Measurements from ENCODE around the genes TOR3A and TDRD5.

GRCh38 chr1:178058004-178058697 is 35.8 kb upstream of the RASAL2 start:
- RRBS = no CpG with 5 or more reads among the region's 9 CpGs

DNA sequence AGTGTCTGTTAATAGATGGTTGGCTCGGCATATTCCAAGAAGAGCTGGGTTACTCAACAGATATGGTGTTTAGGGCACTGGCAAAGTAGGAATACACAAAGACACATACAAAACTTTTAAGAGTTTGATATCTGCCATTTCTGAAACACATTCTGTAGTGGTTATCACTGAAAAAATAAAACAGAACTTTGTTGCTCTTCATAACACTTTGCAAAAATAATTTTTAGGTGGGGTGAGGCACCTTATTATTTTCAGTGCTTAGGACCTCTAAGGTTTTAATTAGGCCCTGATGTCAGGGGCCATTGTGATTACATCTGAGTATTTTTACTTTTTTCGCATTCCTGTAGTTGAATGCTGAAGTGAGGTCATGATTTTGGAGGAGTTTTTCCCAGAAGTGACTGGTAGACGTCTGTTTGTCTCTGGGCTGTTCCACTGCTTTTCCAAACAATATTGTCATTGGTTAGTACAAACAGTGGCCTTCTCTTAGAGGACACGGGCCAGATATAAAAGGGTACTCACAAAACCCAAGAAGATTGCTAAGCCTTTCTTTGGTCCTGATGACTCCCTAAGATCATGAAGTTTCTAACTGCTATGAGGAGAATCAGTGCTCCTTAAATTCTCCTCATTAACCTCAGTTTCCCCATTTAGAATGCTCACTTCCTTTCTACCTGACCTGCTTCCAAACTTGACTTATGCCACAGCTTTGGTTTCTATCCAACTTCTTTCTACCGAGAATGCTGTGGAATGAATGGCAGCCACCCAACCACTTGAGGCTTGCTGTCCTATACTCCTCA is 7.6 kb upstream of the RASAL2 start:
- RRBS = no CpG with 5 or more reads among the region's 5 CpGs

DNA sequence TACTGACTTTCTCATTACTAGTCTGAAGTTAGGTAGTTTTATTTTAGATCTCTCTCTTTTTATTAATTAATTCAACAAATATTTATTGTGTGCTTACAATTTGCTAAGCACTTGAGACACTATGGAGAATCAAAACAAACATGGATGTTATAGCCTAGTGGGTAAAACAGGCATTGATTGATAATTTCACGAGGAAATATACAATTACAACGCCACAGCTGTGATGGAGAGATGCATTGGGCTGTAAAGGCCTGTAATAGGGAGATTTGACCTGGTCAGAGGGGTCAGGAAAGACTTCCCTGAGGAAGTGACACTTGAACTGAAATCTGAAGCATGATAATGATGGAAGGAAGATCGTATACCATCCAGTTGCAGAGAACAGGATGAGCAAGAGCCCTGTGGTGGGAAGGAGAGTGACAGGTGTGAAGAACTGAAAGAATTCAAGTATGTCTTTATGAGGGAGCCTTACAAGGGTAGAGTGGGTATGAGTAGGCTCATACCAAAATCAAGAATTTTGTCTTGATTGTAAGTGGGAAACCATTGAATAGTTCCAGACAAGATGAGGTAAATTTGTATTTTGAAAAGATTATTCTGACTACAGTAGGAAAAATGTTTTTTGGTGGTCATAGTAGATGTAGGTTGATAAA is 129.3 kb downstream of the RASAL2 start:
- RRBS = no CpG with 5 or more reads among the region's 3 CpGs

- RRBS = no CpG with 5 or more reads among the region's 2 CpGs
These were observed 87.8 kb downstream of the CLEC20A start for GRCh38 chr1:178408950-178409337.

GRCh38 chr1:178465778-178466229 is 31.0 kb downstream of the CLEC20A start:
- RRBS = no CpG with 5 or more reads among the region's 9 CpGs

- RRBS = no CpG with 5 or more reads among the region's 3 CpGs
These were observed 3.1 kb downstream of the CLEC20A start for GRCh38 chr1:178493667-178494053.

DNA sequence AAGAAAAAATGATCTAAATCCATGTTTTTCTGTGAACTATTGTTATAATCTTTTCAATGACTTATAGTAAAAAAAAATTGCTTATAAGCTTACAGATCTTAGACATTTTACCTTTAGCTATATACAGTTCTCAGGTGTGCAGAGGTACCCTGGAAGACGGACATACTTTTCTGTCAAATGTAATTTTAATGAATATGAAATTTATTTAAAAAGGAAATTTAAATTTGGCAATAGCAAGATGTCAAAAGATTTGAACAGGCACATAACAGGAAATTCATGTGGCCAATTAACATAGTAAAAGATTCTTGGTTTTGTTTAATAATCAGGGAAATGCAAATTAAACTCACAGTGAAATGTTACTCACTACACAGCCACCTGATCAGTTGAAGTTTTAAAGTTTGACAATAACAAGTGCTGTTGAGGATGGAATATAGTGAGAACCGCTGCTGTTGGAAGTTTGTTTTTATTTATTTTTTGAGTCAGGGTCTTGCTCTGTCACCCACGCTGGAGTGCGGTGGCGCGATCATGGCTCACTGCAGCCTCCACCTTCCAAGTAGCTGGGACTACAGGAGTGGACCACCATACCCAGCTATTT is 63.9 kb downstream of the TEX35 start:
- RRBS = no CpG with 5 or more reads among the region's 6 CpGs

- RRBS = no CpG with 5 or more reads among the region's 2 CpGs
These were observed 80.4 kb downstream of the TEX35 start for GRCh38 chr1:178593326-178593674.

DNA sequence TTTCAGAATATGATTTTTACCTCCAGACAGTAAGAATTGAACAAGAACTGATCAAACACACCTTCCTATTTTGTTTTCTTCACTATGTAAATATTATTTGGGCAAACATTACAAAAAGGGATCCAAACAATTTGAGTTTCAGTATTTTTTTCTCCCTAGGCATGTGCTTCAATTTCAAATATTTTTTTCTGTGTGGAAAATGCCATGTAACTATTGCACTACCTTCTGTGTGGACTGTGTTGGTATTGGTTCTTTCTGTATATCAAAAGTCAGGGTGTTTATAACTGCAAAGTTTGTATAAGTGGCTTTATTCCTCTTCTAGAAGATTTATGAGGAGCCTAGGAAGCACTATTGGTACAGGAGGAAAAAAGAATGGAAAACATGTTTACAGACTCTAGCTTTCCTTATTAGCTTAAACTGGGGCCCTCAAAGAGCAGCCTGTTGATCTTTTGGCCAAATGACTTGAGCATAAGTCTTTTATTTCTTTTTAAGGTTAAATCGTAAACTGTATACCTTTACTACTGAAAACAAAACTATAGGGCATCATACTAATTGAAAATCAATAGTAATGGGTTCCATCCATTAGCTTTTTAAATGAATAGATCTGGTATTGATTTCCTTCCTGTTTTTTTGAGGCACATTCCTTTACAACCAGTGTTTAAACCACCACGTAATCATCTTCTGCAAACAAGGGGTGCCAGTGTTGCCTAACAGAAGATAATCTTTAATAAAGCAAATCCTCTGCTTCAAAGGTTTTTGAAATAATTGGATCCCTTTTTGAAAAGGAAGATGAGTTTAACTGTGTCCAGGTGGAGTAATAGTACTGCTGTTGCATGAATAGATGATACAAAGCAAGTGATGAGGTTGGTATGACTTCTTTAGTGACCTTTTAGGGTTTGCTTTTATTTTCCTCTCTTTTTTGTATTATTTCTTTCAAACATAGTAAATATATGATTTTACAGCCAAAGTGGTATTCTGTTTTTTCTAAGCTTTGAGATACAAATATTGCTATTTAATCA is 48.6 kb upstream of the ANGPTL1 start:
- RRBS = no CpG with 5 or more reads among the region's 2 CpGs

DNA sequence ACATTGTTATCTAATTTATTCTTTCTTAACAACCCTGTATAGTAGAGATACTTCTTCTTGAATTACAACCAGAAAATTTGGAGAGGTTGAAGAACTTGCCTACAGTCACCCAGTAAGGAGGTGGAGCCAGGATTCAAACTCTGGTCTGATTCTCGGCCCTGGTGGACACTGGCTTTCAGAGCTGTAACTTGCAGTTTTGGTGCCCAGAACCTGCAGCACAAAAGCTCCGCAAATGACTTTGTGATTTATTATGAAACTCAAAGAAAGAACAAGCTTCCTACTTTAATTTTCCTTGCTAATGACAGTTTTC is 62.1 kb upstream of the ANGPTL1 start:
- RRBS = no CpG with 5 or more reads among the region's 2 CpGs

DNA sequence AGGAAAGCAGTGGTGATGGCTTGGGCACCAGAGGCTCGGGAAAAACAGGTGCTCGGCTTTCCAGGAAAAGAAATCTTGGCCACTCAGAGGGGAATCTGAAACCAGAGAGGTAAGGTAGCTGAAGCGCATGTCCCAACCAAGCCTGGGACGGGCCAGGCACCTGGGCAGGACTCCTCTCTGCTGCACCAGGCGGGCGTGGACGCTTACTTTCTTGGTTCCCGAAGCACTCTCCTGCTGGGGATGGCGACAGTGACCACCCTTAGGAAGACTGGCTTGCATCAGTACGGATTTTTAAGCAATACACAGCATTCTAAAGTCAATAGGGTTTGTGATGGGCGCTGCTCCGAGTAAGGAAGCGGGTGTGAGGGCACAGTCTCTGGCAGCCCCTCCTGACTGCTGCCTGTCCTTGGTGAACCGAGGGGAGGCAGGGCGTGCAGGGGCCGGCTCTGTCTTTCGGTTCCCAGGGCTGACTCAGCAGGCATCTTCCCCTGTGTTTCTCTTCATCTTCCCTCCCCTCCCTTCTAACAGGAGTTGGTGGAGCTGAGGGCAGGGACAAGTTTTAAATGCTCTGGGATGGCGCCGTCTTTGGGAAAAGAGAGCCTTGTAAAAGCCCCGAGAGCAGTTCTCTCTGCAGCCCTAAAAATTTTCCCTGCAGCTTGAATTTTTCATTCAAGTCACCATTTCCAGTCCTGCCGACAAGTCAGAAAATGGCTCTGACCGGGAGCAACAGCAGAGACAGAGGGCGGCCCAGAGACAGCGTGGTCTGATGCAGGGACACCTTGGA is 75.0 kb upstream of the ANGPTL1 start:
- RRBS = no CpG with 5 or more reads among the region's 24 CpGs

GRCh38 chr1:178953587-178954073 is 72.1 kb upstream of the FAM20B start:
- RRBS = no CpG with 5 or more reads among the region's 12 CpGs

- RRBS = 1% methylated on average over 27 of the region's 61 CpGs
These were observed at the start of gene TOR3A for GRCh38 chr1:179081086-179082271. Gene TOR3A, plus strand, starts transcription at chr1:179082070.

- RRBS = no CpG with 5 or more reads among the region's 10 CpGs
These were observed 18.3 kb downstream of the TOR3A start for GRCh38 chr1:179099882-179100769.

DNA sequence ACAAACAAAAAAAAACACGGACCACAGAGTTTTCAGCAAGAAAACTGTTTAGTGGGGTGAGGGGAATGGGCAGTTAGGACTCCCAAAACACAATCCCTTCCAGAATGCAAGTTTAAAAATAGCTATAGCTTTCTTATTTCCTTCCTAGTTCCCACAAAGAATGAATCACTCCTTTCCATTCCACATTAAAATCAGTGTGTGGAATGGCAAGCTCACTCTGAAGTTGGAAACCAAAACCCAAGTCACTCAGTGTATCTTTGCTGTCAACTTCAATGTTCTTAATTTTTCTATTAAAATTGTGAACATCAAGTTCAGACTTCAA is 45.3 kb downstream of the TOR3A start:
- RRBS = no CpG with 5 or more reads among the region's 1 CpG

GRCh38 chr1:179142696-179143718 is 61.1 kb downstream of the TOR3A start:
- RRBS = no CpG with 5 or more reads among the region's 4 CpGs

DNA sequence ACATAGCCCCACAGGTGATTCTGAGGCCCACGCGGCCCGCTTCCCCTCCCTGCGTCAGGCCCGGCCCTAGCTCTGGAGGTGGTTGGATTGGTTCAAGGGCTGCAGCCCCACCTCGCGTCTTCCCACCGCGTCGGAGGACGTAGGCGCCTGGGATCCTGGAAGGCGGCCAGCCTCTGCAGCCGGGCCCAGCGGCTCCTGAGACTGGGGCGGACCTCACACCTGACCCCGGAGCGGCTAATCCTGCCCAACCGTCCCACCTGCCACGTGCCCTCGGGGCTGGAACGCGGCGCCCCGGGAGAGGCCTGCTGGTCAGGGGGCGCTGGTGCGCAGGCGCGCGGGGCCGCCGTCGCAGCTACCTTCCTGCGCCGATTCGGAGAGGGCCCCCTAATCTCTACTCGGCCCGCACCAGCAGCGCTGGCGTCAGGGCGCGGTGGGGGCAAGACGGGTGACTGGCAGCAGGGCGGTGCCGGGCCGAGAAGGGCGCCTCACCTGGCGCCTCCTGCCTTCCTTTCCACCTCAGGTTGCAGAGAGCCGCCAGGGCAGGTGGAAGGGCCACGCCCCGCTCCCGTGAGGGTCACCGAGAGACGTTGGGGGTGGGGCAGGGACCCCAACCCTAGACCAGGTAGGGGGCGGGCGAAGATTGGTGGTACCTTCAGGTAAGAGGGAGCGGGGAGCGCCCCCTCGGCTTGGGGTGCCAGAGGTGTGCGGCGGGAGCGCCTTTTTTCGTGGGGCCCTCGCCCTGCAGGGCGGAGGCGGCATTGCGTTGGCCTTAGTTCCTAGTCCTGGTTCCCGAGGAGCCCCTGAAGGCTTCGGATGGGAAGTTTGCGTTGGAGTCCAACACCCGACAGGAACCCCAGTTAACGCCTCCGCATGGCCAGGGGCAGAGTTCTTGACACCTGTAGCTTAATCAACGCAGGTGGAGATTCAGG is at the start of gene TDRD5:
Gene TDRD5, plus strand, starts transcription at position 329 of the 929 bp plus-strand sequence.
- RRBS = 94% methylated on average over 12 of the region's 74 CpGs

DNA sequence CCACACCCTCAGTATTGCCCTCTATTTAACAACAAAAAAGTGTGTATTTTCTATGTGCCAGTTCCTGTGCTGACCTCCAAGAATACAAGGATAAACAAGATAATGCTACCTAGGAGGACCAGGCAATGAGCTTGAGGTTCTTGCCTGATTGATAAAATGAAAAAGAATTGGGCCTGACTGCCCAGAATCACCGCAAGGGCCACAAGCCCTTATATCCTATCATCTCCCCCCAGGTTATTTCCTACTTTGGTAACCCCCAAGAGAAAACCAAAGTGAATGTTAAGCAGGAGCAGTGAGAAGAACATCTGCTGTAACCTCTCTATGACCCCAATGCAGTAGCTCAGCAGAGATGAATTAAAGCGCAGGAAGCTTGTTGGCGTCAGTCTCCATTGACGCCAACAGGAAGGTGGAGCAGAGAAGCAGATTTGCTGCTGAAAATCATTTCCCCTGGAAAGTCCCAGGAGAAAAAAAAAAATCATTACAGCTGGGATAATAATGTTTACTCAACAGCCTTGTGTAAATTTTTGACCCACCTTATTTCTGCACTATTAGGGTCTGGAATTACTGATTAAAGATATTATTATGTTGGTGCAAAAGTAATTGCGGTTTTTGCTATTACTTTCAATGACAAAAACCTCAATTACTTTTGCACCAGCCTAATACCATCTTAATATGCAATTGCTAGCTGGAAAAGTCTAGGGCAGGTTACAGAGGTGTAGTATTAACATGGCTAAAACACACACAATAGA is 33.2 kb upstream of the FAM163A start:
- RRBS = no CpG with 5 or more reads among the region's 5 CpGs

DNA sequence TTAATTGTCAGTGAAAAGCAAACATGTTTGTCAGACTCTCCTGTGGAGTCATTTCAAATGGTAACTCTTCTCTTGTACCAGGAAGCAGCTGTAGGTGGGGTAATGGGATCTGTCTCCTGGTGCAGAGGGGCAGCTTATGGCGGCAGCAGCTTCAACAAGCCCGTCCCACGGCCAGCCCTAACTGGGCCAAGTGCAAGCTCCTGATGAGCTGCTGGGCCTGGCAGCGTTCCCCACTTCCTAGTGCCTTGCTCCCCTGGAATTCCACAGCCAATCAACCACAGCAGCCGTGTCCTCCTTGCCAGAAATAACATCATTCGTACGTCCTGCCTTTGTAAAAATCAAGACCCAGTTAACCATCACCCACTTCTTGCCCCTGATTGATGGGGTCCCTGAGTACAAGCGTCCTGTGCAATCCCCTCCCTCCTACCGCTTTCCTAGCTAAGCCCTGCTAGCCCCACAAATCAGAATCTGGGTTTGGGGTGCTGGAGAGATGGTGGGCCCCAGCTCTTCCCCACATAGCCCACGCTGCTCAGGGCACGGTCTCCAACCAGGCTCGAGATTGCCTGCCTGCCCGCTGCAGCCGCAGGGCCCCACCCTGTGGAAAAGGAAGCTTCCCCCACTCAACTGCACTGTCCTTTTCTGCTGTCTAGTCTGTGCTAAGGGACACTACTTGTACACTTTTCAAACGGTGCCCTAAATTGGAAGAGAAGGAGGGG is 61.2 kb downstream of the TOR1AIP2 start:
- RRBS = no CpG with 5 or more reads among the region's 15 CpGs

GRCh38 chr1:179881793-179882038 is 369 bp upstream of the TOR1AIP1 start:
- RRBS = no CpG with 5 or more reads among the region's 7 CpGs

All from CMK (cell line).